ENCODE measurements around the gene STAT1.

GRCh38 chr2:191013723-191014265, at the start of gene STAT1:
STAT1 (minus strand) TSS chr2:191014171.
- RRBS = 2% methylated on average over 25 of the region's 51 CpGs

DNA sequence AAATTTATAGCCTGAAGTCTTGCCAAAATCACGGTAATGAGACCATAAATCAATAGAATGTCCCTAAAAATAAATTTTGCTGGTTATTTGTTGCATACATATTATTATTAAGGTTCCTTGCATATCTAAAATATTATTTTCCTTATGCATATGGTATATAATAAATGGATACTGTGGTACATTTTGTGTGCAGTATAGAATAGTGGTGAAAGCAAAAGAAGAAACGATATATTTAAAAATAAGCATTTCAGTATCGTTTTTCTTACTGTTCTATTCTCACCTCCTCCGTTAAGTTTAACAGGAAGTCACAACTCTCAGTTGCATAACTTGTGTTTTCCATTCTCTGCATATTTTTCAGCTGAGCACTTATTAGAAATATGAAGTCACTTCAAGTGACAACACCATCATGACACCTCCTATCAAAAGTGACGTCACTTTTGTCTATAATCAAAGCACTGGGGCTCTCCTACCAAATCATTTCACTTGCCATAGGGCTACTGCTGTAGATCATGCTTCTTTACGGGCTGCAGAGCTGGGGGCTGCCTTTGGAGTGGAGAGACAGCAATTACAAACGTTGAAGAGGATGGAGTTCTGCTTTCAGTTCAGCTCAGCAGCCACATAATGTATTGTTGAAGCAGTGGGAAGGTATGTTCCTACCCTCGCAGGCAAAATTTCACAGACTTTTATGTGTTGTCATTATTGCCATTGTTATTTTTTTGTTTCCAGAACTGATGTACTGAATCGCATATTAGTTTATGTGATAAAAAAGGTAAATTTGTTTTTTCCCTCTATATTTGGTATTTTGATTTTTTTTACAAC, 36.4 kb downstream of the STAT4 start:
- RRBS = no CpG with 5 or more reads among the region's 9 CpGs

DNA sequence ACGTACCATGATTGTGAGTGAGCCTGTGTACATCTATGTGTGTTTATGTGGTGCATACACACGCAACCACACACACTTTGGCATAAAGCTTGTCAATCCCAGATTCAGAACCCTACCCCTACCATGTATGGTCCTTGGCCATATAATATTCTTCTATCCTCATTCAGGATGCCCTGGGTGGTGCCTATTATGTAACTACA, 11.3 kb upstream of the MYO1B start:
- RRBS = no CpG with 5 or more reads among the region's 2 CpGs

DNA sequence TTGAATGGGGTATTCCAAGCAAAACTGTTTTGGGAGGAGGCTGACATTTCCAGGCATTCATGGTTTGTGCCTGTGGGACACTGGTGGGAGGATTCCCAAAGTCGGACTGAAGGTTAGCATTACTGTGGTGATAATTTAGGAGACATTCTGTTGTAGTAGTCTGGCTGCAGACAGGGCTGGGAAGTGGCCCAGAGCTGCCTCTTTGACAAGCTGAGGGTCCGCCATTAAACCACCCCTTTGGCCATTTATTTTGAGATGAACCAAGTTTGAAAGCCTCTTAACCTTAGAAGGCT, 1.8 kb downstream of the MYO1B start:
- RRBS = no CpG with 5 or more reads among the region's 2 CpGs

DNA sequence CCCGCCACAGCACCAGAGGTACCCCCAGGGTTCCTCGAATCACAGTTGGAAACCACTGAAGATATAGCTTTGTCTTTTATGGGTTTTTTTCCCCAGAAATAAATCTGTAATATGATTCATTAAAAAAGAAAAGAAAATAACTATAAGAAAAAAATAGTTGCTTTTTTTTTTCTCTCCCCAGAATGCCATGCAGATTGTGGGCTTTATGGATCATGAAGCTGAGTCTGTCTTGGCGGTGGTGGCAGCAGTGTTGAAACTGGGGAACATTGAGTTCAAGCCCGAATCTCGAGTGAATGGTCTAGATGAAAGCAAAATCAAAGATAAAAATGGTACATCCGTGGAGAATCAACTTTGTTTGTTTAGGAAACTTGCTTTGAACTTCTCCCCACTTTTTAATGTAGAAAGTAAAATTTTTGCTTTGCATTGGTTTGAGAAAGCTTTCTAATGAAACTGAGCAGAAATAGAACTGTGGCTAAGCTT, 118.4 kb downstream of the MYO1B start:
- RRBS = no CpG with 5 or more reads among the region's 6 CpGs

GRCh38 chr2:191392794-191393218, 147.6 kb downstream of the MYO1B start:
- RRBS = no CpG with 5 or more reads among the region's 4 CpGs

DNA sequence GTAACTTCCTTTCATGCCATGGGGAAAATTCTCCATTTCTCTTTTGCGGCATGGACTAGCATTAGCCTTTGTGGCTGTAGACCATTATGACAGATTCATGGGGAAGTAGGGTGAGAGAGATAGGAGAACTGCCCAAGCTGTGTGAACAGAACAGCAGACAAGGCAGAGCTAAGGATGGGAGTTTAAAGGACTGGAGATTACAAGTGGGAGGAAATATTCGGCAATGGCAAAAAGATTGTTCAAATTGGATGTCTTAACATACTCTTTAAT, 191.5 kb downstream of the MYO1B start:
- RRBS = no CpG with 5 or more reads among the region's 2 CpGs

DNA sequence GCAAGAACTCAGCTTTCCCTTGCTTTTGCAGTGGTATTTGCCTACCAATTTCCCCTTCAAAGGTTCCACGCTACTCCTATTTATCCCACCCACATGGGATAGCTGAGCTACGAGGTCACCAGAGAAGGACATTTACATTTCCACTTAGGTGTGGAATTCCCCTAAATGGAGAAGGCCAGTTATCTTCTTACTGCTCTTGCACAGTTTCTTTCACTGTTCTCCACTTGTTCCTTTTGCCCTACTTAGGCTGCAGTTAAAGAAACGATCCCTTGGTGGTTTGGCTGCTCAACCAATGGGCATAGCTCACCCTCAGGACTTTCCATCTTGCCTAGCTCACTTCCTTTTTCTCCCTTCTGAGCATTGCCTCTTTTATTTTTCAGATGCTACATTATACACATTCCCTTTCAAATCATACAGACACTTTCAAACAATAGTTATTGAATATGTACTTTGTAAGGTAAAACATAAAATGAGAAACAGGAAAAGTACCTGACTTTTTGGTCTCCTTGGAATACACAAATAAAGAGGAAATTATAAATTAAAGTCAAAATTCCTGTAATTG, 11.2 kb upstream of the NABP1 start:
- RRBS = no CpG with 5 or more reads among the region's 3 CpGs

- RRBS = no CpG with 5 or more reads among the region's 1 CpG
These were observed 12.2 kb downstream of the NABP1 start for GRCh38 chr2:191690106-191690567.

GRCh38 chr2:194606640-194606839, 1050.5 kb upstream of the SLC39A10 start:
- RRBS = no CpG with 5 or more reads among the region's 2 CpGs

DNA sequence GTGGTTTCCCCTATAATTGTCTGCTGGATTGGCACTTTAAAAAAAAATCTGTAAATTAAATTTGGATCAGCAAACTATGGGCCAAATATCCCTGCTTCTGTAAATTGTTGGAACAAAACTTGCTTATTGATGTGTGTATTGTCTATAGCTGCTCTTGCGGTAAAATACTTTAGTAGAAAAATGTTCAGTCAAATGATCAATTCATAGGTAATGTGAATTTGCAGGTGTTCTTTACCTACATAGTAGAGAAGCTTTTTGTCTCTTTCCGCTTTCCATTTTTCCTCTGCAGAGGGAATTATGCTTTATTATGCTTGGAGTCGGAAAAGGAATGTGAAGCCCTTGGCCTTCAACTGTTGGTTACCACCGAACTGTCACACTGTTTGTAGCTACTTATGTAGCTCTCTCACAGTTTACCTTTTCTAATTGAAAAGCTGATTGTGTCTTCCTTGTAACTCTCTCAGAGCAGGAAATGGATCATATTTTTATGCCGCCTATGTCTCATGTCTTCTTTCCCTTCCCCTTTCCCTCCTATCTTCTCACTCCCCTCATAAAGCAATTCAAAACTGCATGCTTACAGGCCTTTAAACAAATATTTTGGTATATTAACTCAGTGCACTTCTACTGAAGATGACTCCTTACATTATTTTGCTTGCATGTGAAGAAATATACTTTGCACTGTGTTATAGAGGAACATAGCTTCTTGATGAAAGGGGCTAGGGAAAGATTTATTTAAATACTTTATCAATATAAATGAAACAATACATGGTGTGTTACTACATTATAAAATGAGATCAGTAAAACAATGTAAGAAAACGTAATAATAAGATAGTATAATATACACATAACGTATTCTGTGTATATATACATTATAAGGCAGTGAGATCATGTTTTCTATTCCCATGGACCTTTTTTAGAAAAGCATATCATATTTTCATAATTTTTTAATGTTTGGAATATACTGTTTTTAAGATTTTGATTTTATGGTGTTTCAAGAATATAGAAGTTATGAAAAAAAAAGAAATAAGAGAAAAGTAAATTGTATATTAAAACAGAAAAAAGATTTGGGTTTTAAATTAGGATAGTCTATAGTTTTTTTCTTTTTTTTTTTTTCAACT, 6.0 kb downstream of the SLC39A10 start:
- RRBS = no CpG with 5 or more reads among the region's 7 CpGs

GRCh38 chr2:196113347-196113883, 44.8 kb upstream of the DNAH7 start:
- RRBS = no CpG with 5 or more reads among the region's 6 CpGs

- RRBS = no CpG with 5 or more reads among the region's 4 CpGs
These were observed 18.5 kb downstream of the STK17B start for GRCh38 chr2:196152751-196153363.

GRCh38 chr2:196172495-196172948, 1.1 kb upstream of the STK17B start:
- RRBS = no CpG with 5 or more reads among the region's 2 CpGs

DNA sequence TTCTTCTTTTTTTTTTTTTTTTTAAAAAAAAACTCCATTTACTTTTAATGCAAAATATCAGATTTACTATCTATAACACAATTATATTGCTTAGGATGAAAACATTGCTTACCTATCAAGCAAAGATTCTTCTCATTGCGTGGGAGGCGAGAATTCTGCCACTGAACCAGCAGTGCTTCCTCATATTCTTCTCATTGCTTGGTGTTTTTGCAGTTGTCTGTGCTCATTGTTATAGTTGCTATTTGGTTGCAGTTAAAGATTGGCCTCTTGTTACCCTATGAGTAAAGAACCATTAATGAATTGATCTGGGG, 17.7 kb upstream of the STK17B start:
- RRBS = no CpG with 5 or more reads among the region's 2 CpGs

GRCh38 chr2:196330839-196331590, 159.6 kb upstream of the STK17B start:
- RRBS = no CpG with 5 or more reads among the region's 7 CpGs

GRCh38 chr2:196474869-196475276, 118.5 kb downstream of the HECW2 start:
- RRBS = no CpG with 5 or more reads among the region's 8 CpGs

DNA sequence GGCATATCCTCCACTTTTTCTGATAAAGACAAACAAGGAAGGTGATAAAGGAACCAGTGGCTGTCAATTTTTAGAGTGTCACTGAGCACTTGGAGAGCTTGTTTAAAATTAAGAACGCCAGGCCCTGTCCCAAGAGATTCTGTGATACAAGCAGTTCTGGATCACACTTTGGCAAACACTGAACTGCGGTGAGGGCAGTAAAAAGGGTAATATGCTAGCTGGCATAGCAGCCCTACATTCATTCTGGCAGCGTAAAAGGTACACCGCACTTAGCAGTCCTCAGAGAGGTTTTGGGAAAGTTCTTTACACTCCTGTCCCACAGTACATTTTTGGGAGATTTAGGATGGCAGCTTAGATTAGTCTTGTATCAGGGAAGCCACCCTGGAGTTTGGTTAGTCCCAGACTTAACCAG, 55.2 kb downstream of the HECW2 start:
- RRBS = no CpG with 5 or more reads among the region's 4 CpGs